Measurements from ENCODE around the gene RAB3GAP2.

- RRBS, result no CpG with 5 or more reads among the region's 10 CpGs
Measured at GRCh38 chr1:218349918-218350467, 4.9 kb downstream of the TGFB2 start.

DNA sequence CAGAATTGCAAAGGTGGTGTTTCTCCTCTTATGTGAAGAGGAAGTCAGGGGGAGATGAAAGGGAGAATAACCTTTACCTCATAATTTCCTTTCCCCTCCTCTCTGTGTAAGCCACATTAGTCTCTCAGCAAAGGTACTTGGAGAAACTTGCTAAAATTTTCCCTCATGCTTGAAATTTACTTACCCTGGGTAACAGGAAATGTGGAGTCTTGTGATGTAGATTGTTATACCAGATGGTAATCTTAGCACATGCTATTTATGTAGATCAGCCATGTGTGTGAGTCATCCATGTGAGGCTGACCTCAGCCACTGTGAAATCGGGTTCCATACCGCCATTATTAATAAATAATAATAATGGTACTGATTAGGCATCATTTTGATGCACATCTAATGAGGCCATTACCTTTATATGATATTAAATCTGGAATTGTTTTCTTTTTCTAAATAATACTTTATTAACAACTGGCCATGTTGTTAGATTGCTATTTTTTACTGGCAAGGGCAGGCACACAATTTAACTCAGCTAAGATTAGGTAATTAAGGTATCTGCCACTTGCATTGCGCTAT is 128.5 kb downstream of the TGFB2 start:
- RRBS, result no CpG with 5 or more reads among the region's 3 CpGs

GRCh38 chr1:218480149-218480566 is 135.0 kb downstream of the TGFB2 start:
- RRBS, result no CpG with 5 or more reads among the region's 3 CpGs

DNA sequence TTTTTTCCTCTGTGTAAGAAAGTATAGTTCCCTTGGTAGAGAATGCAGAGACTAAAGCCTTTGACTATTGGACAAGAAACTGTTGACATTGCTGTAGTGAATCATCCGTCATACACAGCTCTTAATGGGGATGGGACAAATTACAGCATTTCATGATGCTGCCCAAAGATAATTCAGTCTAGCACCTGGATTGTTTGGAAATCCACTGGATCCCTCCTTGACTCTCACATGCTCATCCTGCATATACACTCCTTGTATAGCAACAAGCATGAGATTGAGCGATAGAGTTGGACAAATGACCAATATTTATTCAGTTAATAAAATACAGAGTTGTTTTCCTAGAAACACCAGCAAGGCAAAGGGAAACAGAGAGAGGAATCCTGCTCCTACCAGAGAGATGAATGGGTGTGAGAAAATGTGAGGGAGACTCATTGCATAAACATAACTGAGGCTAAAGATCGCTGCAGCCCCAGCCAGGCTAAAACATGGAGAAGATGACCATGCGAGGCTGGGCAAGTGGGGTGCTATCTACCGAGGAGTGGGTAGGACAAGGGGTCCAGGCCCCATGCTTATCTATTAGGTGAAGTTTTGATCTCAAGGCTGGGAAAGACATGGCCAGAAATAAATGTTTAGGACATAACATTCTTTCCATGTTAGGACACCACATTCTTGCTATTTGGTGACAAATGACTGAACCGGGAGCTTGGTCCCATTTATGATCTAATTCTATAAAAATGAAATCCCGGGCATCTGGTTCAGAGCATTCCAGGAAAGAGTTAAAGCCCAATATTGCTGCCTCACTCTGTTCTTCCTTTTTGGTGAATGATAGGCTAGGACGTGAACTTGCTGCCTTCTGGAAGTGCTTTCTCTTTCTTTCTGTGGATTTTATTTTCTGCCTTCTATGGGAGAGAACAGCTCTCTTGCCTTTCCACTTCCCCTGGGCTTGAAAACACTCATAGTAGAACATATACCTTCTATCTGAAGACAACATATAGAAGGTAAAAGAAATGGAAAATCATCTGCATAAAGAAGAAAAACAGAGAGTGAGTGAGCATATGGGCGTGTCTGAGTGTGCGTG is 153.3 kb downstream of the TGFB2 start:
- RRBS, result 0% methylated on average over 1 of the region's 10 CpGs

DNA sequence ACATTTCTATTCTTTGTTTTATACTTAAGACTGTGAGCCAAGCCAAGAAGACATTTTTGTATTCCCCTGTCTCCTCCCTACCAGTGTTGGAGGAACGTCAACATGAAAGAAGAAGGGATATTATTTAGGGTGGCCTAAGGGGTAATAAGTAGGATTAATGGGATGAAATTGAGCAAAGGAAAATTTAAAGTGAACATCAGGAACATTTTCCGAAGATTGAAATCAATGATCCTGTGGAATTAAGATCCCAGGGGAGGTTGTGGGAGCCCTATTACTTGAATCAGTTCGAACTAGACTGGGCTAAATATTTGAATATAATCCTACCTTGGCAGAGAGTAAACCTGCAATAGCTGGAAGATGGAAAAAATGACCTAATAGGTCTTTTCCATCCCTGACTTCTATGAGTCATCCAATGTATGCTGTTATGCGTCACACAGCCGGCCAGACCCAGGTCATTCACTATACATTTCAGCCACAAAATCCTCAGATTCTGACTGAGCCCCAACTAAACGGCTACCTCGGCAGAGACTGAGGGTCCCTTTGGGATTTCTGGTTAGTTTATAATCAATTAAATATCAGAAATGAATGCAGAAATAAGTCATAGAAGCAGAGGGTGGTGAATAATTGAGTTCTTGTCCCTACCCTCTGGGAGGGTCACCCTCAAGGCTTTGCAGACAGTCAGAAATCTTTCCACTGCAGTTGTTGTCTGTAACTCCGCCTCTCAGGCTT is 240.3 kb downstream of the TGFB2 start:
- RRBS, result no CpG with 5 or more reads among the region's 8 CpGs

DNA sequence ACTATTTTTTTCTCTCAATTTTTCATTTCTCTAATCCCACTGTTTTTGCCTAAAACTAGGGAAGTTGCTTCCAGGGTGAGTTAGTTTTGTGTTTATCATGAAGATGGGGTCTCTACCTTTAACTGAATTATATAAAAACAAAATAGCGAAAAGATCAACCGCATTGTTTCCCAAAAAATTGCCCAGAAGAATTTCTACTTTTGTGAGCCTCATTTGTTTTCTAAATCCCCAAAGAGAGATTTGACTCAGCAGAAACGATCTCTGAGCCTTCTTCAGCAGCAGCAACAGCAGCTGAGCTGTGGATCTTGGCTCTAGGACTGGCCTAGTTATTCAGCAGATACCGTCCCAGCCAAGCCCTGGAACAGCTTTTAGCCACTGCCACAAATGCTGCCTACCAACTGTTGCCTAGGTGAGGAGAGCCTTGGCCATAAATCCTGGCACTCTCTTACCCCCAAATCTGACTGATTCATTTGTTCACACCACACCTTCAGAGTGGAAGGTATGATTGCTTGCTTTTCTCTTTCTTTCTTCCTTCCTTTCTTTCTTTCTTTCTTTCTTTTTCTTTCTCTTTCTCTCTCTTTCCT is 320.0 kb downstream of the TGFB2 start:
- RRBS, result no CpG with 5 or more reads among the region's 4 CpGs

GRCh38 chr1:218674185-218674785 is 329.1 kb downstream of the TGFB2 start:
- RRBS, result no CpG with 5 or more reads among the region's 11 CpGs

DNA sequence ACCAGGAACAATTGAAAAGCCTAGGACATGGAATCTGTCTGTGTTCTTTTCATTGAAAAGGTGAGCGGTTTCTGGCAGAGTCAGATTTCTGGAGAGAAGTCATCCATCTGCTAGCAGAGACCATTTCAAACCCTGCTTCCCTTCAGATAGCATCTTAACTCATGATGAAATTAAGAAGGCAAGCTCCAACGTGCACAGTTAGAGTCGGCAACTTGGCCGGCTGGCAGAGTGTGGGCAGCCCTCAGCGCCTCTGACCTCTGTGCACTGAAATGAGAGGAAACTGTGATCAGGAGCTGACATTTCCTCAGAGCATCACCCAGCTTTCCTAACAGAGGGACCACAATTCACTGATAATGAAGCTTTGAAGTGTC is 144.9 kb upstream of the ZC3H11B start:
- RRBS, result no CpG with 5 or more reads among the region's 5 CpGs

- RRBS, result no CpG with 5 or more reads among the region's 18 CpGs
Measured at GRCh38 chr1:220253222-220254099, 18.8 kb downstream of the RAB3GAP2 start.

- RRBS, result under 1% methylated on average over 8 of the region's 57 CpGs
Measured at GRCh38 chr1:220271623-220272735, at the start of gene RAB3GAP2. Gene RAB3GAP2 (minus strand): TSS chr1:220272453.

GRCh38 chr1:220528515-220529495 is 869 bp downstream of the MARK1 start:
- RRBS, result 1% methylated on average over 46 of the region's 77 CpGs

- RRBS, result 93% methylated on average over 5 of the region's 13 CpGs
Measured at GRCh38 chr1:220653031-220653555, 37.1 kb upstream of the C1orf115 start.

DNA sequence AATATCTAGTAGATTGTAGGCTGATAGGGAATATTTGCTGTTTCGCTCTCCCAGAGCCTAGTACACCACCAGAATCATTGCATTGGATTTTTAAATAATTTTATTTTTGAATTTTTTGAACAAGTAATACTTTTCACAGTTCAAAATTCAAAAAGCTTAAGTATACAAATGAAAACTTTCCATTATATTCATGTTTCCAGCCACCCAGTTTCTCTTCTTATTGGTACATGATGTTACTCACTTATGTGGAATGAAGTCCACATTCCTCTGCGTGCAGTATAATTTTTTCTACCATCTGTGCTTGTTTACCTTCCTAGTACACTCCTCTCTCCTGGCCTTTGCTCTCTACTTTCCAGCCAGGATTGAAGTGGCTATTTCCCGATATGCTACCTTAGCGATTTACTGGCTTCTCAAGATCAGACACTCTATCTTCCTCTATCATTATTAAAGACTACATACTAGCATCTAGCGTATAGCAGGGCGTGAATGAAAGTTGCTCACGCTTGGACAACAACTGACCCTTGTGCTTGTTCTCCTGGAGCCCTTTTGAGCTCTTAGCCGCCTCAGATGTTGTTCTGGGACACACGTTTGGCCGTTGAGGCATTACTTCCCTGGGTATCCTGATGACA is 13.6 kb upstream of the MTARC2 start:
- RRBS, result no CpG with 5 or more reads among the region's 10 CpGs

- RRBS, result 8% methylated on average over 16 of the region's 41 CpGs
Measured at GRCh38 chr1:220878125-220879053, 854 bp upstream of the HLX start.

GRCh38 chr1:220880529-220881706 is 1.7 kb downstream of the HLX start:
- RRBS, result no CpG with 5 or more reads among the region's 51 CpGs

DNA sequence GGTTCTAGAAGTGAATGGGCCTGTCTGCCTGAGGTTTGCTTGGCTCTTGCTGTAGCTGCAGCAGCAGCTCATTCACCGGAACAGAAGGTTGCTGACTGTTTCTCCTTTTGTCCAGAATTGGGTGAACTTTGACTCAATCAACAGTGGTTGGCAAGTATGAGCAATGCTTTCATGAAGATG is 82.7 kb downstream of the HLX start:
- RRBS, result no CpG with 5 or more reads among the region's 1 CpG

GRCh38 chr1:221335071-221335662 is 406.7 kb downstream of the DUSP10 start:
- RRBS, result no CpG with 5 or more reads among the region's 1 CpG

- RRBS, result no CpG with 5 or more reads among the region's 4 CpGs
Measured at GRCh38 chr1:221440512-221441006, 301.3 kb downstream of the DUSP10 start.

DNA sequence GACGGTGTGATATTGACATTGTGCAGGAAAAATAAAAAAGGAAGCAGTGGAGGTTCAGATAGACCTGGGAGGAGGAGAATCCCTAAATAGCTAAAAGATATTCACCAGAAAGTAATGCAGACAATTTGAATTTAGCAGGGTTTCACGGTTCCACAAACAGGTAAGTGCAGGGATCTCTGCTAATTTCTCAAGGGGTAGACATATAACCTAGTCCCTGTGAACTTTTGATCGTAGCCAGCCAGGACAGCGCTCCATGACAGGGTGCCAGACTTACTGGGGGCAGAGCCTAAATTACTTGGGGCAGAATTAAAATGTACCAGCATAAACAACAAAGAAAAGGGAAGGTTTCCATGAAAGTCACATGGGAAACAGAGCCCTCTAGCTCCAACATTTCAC is 198.4 kb downstream of the DUSP10 start:
- RRBS, result no CpG with 5 or more reads among the region's 4 CpGs

DNA sequence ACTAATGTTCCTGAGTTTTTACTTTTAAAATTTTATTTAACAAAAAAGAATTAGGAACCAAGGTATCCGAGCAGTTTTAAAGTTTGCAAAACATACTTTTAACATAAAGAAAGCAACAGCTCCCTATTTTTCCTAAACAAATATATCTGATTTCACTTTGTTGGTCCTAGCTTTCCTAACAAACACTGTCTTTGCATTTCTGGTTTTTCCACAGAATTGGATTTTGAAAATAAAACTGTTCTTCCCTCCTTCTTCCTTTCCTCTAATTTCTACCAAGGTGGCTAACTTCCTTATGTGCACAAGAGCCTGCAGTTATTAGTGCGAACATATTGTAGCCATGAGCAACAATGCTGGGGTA is 31.3 kb downstream of the DUSP10 start:
- RRBS, result no CpG with 5 or more reads among the region's 2 CpGs